ENCODE measurements around a stretch of chr5.

- PRO-cap: no peak
These were observed 994 bp downstream of the TMEM267 start for GRCh38 chr5:43482590-43483151.

GRCh38 chr5:43538524-43539155, 18.2 kb downstream of the PAIP1 start:
- PRO-cap: no peak

DNA sequence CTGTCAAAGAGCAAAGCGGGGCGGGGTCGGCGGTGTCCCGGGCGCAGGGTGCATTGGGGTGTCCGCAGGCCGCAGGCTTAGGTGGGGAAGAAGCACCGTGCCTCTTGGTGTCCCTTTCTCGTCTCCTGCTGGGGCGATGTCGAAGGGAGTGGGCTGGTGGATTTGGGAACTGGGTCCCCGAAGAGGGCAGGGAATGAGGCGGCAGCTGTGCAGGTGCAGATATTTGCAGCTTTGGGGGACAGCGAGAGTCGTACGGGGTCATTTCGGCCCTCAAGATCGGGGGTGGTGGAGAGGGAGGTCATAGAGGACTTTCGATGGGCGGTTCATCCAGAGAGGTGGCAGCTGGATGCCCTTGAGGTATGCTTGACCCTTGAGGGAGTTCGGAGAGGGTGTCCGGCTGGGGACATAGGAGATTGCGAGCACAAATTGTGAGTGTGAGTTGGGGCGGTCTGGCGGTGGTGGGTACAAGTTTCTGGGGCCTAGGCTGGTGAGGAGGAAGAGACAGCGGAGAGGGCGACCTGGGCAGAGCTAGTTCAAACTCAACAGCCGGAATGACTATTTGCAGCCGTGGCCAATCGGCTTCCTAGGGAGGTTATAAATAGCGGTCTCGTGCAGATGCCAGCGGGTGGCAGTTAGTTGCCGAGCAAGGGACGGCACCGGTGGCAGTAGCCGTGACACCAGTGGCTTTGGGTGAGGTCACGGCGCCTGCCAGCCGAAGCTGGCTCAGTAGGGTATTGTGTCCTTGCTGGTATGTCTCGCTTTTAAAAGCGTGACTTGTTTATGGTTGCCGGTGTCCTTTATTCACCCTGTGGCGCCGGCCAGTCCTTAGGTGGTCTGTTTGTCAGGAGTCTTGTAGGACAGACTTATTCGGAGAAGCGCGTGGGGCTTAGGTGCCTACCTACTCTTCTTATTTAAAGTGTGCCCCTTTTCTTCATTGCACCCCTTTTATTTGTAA, 704 bp downstream of the NNT start:
- PRO-cap: no peak

GRCh38 chr5:44539021-44539532, 149.9 kb upstream of the FGF10 start:
- PRO-cap: no peak

DNA sequence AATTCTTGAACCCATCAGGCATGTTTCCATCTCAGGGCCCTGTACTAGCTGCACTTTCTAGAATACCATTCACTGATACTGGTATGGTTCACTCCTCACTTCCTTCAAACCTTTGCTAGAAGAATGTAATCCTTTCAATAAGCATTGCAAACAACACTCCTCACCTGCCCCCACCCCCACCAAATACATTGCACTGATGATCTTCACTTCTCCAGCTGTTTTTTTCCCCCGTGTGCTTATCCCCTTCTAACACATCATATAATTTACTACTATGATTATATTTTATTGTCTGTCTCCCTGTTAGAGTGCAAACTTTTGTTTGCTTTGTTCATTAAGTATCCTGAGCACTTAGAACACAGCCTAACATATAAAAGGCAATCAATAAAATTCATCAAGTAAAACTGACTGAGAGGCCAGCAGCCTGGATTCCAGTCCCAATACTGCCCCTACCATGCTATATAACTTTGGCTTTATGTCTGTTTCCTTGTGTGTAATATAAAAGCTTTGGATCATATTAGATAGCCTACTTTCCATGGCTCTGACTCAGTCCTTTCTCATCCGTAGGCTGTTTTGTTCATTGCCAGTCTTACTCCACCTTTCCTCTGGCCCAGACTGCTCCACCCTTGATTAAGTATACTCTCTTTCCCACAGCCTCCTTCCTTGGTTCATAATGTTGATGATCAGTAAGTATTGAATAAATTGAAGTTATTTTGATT, 1.7 kb upstream of the MRPS30 start:
- PRO-cap: no peak

DNA sequence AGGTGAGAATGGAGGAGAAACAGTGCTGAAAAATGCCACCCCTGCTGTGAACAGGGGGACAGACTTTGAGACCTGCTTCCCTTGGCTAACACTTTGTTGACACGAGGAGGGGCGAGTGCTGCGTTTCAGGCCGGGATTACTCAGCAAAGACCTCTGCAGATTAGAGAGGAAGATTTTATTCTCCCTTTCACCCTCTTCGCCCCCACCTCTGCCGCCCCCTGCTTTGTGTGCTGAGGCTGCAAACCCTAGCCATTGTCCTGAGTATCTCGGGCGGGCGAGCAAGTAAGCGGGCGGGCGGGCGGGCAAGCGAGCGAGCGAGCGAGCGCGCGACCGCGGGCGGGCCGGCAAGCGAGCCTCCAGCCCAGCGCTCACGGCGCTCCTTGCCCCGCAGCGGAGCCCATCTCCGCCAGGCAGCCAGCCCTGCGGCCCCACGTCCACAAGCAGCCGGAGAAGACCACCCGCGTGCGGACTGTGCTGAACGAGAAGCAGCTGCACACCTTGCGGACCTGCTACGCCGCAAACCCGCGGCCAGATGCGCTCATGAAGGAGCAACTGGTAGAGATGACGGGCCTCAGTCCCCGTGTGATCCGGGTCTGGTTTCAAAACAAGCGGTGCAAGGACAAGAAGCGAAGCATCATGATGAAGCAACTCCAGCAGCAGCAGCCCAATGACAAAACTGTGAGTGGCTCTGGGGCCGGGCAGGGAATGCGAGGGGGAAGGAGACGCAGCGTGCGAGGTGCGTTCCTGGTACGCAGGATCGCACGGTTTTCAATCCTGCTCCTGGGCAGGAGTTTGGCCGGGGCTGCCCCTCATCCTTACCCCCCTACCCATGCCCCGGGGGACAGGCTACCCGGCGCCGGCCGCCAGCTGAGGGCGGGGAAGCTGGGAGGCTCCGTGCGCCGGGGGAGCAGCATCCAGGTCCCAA, 6.3 kb downstream of the ISL1 start:
- PRO-cap: no peak

DNA sequence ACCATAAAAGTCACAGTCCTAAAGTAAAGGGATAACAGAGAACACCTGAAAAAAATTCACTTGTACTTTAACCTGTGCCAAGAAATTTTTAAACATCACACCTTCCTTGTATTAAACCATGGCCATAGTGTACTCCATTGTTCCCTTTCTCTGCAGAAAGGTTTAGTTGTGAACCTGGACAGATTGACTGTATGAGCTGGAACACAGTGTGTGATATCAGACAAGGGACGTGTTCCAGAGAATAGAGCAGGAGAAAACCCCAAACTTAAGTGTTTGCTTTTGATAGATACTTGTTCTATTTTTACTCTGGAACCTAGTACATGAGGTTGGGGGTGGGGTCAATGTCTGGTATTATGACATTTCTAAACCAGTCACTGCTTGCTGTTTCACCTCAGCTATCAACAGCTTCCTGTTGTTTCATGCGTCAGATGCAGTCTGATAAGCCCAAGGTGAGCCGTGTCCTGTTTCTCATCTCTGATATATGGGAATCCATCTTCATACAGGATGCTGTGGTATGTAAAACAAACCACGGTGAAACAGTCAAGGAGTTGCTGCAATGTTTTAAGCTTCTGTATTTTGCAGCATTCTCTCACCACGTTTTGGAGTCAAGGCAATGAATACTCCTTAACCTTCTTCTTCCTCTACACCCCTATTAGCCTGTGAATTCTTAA, 62.4 kb upstream of the ITGA1 start:
- PRO-cap: no peak

DNA sequence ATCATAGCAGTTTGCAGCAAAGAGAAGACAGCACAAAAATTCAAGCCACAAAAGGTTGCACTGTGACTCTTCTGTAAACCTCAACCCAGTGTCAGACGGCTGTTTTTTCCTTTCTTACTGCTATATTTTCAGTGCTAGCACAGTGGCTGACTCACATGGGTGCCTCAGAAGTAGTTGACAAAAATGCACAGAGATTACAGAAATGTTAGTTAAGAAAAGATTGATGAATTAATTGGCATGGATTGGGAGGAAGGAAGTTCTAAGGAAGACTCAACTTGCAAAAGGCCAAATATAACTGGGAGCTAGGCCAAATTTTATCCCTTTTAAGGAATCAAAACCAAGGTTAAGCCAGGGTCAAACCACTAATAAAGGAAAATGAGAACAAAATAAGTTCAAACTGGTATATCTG, 43.7 kb upstream of the ITGA1 start:
- PRO-cap: no peak

DNA sequence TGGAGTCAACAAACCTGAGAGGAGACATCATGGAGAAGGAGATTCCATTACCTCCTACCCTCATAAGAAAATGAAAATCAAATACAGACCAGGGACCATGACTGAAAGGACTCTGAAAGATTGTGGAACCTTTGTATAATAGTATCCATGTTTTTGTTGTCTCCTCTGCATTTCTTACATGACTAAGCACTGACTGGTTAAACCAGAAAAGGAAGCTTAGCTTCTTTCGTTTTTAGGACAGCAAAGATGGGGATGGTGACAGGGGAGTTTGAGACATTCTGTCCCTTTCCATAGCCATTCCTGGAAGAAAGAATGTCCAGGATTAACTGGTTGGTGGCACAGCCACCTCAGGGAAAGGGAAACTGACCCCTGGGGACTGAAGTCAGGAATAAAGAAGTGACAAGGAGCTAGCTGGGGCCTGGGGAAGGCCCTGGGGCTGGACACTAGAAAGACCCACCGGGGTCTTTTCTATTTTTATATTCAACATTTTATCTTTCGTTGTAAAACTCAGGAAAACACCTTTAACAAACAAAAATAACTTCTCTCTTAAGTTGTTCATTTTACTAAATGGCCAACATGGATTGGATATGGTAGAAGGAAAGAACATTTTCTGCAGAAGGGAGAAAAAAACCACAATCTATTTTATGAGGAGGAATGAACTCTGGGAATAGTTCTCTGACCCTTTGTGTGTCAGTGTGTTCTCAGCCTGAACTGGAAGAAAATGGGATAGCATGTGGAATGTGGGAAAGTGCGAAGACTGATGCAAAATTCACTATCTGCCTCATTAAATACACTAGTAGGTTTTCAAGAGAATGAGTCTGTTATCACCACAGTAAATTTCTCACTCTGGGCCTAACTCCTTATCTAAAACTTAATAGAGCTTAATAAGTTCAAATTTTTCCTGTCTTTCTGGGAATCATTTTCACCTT, 22.4 kb downstream of the ITGA1 start:
- PRO-cap: no peak

- PRO-cap: no peak
These were observed 46.4 kb downstream of the ITGA1 start for GRCh38 chr5:52834046-52834618.

- PRO-cap: no peak
These were observed 100.1 kb downstream of the ITGA1 start for GRCh38 chr5:52887688-52888360.

DNA sequence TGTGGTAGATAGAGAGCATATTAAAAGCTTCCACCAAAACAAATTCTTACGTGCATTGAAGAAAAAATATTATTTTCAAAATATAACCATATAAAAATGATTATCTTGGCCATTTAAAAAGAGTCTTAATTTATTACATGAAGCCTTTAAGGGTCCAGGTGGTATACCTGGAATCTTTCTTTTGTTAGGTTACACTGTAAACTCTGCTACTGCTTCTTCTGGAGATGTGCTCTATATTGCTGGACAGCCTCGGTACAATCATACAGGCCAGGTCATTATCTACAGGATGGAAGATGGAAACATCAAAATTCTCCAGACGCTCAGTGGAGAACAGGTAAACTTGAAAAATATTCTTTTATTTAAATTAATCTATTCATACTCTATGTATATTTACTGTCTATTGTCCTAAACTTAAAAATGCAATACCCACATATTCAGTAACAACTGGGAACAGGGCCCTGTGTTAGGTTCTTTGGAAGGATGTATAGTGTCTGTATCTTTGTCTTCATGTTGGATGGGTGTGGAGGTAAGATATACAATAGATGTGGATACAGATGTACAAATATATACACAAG, 83.5 kb upstream of the ITGA2 start:
- PRO-cap: no peak

DNA sequence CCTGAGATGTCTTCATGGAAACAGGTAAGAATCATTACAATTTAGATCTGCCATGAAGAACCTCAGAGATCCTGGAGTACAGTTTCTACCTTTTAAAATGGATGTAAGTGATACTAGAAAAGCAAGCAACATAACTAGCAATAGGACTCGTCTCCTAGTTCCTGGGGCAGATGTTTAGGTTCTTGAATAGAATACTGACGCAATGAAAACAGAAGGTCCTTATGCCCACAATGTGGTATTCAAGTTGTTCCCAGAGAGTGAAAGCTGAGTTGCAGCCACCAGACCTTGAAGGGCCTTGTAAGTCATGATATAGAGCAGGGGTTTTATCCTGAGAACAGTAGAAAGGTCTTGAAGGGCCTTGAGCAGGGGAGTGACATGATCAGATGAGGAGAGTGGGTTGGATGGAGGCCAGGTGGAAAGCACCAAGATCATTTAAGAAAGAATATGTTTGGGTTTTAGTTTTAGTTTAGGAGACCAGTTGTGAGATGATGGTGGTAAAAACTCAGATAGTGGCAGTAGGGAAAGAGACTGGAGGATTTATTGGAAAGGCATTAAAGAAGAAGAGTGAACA, 5.8 kb downstream of the ITGA2 start:
- PRO-cap: no peak

GRCh38 chr5:53031590-53032266, 42.6 kb downstream of the ITGA2 start:
- PRO-cap: no peak

GRCh38 chr5:53483955-53484555, 3.6 kb downstream of the FST start:
- PRO-cap: no peak

DNA sequence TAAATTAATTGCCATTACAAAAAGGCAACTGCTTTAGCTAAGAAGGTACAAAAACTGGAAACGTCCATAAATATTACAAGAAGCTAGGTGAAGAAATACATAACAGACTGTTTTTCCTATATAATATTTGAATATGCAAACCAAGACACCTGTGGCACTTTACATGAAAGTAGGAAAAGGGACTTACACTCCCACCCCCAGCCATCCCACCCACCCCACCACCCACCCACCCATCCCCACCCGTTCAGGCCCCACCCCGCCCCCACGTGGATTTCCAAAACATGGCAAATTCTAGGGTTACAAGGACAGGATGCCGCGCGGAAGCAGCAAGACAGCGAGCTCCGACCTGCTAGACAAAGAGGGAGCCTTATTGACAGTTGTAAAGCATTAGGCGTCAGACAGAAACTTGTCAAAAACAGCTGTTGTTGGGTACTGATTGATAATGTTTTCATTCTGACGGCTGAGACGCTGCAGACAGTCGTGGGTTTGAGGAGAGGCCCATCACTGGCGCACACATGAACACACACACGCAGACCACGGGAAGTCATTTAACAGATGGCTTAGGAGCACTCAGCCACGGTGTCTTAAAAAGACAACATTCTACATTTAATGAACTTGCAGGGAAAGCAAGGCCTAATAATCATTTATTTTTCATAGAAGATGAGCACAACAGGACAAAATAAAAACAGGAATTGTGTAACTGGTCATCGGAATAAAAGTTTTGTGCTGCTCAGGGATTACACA, 323.9 kb downstream of the NDUFS4 start:
- PRO-cap: no peak

DNA sequence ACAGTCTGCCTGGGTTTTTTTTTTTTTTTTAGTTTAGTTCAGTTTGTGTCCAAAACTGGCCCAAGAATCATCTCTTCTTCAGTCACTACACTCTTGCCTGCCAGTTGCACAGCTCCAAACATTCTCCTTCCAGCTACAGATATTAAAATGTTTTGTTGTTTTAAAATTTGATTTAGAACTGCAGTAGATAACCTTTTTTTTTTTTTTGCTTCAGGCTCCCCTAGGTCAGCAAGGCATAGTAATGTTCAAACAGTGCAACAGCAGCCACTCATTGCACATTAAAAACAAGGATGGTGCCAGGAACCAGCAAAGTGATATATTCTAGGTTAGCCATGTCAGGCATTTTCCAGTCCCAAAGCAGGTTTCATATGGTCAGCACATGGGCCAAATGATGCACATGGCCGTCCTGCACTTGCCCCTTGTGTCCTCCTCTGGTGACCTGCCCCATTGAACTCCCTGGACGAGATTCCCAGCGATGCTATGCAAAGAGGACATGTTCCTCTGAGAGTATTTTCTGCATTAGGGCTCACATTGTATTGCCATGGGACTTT, 173.4 kb downstream of the ARL15 start:
- PRO-cap: no peak

DNA sequence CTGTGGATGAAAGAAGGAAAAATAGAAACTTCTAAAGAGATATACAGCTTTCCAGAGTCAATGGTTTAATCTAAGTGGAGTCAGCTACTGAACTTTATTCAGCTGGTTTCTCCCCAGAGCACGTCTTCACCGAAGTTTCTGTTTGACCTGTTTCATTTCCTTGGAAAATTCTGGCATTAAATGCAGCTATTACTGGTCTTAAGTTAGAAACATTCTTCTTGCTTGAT, 90.1 kb downstream of the ARL15 start:
- PRO-cap: no peak

DNA sequence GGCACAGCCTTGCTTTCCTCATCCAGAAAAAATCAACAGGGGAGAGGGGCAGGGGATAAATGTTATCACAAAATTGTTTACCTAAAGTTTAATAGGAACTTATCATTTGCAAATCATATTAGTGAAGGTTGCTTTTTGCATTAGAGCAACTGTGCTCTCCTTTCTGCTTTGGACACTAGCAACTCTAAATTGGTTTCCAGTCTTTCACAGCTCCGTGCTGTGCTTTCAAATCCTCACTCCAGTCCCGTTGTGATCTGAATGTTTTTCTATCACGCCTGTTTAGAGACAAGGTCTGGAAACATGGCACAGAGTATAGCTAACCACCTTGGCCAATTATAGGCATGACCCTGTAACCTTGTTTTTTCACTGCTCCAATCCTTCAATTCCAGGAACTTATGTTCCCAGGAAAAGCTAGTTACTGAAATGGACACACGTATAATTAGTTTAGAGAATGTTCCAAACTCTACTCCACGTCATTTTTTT, 55.6 kb downstream of the ARL15 start:
- PRO-cap: no peak

DNA sequence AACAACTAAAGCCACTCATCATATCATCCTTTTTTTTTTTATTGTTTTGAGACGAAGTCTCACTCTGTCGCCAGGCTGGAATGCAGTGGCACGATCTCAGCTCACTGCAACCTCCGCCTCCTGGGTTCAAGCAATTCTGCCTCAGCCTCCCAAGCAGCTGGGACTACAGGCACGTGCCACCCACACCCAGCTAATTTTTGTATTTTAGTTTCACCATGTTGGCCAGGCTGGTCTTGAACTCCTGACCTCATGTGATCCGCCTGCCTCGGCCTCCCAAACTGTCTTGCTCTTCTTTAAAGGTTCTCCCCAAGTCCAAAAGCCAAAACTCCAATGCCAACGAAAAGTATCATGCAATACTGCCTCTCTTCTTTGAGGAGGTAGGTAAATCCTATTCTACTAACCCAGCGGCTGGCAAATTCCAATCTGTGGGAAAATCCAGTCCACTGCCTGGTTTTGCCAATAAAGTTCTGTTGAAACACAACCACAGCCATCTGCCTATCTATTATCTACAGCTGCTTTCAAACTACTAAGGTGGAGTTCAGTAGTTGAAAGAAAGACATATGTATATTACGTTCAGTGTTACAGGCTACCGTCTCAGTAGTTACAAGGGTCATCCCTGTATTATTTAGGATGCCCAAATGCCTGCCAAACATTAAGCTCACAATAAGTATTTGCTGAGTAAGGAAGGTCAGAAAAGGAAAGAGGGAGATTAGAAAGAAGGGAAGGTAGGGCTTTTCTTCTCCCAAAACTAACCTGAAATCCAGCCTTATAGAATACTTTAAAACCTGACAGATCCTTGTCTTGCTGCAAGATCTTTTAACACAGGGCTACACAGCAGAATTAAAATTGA, 16.3 kb downstream of the ARL15 start:
- PRO-cap: no peak

Data from peritoneum (tissue), 1 donor.